Body of pancreas (tissue), 2 donors: Measurements from ENCODE around the gene HOMER1.

GRCh38 chr5:77582051-77582497 is 56.4 kb downstream of the OTP start:
- PRO-cap = no peak
- RAMPAGE, long total RNA, 2 experiments = no peak in any of the 2 experiments

DNA sequence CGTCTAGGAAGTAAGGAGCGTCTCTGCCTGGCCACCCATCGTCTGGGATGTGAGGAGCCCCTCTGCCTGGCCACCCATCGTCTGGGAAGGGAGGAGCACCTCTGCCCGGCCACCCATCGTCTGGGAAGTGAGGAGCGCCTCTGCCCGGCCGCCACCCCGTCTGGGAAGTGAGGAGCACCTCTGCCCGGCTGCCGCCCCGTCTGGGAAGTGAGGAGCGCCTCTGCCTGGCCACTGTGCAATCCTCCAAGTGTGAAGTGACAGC is 15.4 kb downstream of the TBCA start:
- PRO-cap = no peak
- RAMPAGE, long total RNA, 2 experiments = no peak in any of the 2 experiments

DNA sequence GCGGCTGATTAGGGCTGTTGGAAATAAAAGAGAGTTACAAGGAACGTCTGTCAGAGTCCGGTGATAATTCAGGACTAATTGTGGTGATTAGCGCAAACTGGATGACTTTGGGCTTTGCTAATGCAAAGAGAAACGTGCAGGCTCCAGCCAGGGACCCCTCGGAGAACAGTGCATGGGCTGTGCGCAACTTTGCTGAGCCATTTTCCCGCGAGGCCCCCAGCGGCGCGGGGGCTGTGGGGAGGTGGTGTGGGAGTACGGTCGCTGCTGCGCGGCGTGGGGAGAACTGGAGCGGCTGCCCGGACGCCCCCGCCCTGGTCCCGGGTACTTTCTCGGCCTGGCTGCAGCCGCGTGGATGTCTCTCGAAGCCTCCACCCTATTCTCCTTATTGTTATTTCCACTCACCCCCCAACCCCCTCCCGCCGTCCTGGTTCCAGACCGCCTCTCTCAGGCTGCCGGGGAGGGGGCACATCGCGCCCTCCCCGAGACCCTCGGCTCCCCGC is 68.4 kb upstream of the TBCA start:
- PRO-cap = no peak
- RAMPAGE, long total RNA, 2 experiments = no peak in any of the 2 experiments

DNA sequence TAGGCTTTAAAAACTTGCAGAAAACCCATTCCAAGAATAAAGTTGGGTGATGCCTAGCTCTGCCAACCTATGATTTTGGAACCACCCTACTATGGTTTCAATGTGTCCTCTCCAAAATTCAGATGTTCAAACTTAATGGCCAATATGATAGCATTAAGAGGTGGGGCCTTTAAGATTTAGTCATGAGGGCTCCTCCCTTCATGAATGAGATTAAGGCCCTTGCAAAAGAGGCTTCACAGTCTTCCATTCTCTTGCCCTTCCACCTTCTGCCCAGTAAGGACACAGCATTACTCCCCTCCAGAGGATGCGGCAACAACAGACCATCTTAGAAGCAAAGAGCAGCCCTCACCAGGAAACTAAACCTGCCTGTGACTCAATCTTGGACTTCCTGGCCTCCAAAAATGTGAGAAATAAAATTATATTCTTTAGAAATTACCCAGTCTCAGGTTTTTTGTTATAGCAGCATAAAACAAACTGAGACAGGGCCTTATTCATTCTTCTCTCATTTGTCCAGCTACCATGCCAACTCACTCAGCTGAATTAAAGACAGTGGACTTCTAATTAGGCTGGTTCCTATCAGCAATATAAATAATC is 8.2 kb downstream of the AP3B1 start:
- PRO-cap = no peak
- RAMPAGE, long total RNA, 2 experiments = start-site peak on the minus strand in 1 of 2 experiments, centred at position 156 of the sequence, 6 reads per replicate

DNA sequence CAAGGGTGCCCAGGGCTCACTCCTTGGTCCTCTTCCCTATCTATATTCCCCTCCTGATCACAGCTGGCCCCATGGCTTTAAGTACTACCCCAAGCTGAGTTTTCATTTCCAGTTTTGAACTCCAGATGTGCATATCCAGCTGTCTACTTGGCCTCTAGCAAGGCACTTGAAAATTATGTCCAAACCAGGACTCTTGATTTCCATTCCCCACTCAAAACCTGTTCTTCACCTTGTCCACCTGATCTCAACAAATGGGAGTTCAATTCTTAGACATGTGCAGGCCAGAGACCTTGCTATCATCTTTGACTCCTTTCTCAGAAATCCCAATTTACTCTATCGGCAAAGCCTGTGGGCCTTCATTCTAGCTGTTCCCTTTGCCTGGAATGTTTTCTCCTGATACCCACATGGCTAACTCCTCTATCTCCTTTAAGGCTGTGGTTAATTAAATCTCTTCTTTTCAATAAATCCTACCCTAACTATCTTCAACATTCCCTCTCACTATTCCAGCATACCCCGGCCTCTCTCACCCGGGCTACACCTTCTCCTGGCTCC is 136.5 kb downstream of the SCAMP1 start:
- PRO-cap = no peak
- RAMPAGE, long total RNA, 2 experiments = no peak in any of the 2 experiments

DNA sequence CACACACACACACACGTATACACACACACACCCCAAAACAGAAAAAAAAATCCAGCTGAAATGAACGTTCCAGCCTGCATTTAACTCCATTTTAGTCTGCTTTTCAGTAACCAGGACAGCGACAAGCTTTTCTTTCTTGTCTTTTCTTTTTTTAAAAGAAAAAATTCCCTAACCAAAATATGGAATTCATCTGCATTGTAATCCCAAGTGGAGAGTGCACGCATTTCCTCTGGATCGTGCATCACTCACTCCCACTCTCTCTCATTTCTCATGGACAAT is 103.9 kb downstream of the LHFPL2 start:
- PRO-cap = no peak
- RAMPAGE, long total RNA, 2 experiments = no peak in any of the 2 experiments

DNA sequence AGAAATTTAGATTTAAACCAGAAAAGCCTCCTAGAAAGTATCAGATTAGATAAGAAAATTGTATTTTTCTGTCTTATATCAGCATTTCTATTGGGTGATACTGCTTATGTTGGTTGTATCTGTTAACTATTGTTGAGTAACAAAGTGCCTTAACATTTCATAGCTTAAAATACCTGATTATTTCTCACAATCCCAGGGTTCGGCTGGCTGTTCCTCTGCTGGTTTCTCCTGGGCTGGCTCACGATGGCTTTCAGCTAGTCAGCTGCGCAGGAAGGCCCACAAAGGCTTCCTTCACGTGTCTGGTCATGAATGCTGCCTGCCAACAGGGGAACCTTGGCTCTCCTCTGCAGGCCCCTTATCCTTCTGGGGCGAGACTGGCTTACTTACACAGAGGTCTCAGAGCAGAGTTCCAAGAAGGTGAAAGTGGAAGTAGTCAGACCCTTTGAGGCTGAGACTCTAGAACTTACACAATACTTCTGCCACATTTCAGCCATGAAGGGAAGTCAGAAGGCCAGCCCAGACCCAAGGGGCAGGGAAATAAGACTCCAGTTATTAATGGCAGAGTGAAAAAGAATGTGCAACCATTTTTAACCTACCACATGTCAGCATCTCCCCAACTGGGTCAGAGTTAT is 99.6 kb downstream of the LHFPL2 start:
- PRO-cap = no peak
- RAMPAGE, long total RNA, 2 experiments = no peak in any of the 2 experiments

DNA sequence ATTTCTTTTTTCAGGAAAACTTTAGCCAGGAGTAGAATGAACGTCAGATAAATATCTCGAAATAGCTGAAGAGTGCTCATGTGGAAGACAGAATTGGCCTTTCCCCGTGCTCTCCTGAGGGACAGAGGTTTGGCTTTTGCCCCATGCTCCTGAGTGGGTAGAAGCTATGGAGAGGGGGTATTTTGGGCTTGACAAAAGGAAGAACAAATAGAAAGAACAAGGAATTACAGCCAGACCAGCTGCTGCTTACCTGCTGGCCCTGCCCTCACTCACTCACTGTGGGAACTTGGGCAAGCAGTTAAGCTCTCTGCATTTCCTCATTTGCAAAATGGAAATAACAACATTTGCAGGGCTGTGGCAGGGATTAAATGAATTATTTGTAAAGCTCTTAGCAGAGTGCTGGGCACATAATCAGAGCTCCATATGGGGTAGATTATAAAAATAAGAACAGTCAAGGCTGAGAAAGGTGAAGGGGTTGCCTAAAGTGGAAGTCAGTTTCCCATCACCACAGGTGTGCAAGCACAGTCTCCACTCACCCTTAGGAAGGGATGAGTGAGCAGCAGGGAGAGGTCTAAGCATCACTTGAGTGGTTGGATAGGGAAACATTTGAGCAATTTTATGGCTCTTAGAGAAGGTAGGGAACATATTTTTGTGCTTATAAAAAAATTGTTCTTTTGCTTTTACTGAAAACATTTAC is 42.6 kb upstream of the LHFPL2 start:
- PRO-cap = no peak
- RAMPAGE, long total RNA, 2 experiments = no peak in any of the 2 experiments

- PRO-cap = no peak
- RAMPAGE, long total RNA, 2 experiments = no peak in any of the 2 experiments
These were observed 12.2 kb downstream of the ARSB start for GRCh38 chr5:78972963-78973162.

DNA sequence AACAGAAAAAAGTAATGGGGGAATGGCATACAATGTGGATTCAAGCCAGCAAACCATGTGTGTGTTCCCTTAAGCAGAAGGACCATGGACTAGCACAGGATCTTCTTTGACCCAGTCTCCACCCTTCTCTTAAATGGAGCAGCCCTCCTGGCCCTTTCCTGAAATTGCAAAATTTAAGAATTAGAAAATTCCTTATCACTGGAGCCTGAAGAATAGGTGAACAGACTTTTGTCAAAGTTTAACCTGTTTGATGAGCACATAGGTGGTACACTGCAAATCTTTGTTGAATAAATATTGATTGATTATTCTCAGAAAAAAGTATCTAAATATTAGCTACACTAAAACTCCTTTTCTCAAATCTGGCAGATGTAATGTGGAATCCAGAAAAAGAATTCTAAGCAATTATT is 12.6 kb downstream of the DMGDH start:
- PRO-cap = no peak
- RAMPAGE, long total RNA, 2 experiments = no peak in any of the 2 experiments

DNA sequence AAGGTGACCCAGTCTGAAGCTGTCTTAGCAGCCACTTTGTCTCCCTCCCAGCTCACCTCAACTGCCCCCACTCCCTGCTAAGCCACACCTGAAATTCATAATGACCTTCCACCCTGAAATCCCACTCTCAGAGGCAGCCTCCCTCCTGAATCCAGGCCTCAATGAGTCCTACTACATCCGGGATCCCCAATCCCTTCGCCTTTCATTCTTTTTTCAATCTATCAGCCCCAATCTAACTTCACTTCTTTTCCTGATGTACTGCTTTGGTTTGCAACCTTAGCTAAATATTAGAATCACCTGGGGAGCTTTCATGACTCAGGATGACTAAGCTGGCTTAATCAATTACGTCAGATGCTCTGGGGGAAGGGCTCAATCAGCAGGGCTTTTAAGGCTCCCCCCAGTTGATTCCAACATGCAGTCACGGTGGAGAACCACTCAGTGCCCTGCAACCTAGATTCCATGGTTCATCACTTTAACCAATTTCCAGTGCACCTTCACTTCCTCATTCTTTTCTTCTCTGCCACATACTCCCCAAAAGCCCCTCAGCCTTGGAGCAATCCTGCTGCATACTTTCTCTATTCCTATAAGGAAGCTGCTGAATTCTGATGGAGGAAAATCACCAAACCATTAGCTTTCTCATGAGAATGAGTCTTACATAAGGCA is 32.3 kb downstream of the BHMT start:
- PRO-cap = unidirectional peak, plus-strand start at position 413 of the sequence
- RAMPAGE, long total RNA, 2 experiments = no peak in any of the 2 experiments

GRCh38 chr5:79289652-79290035 is 53.7 kb downstream of the JMY start:
- PRO-cap = no peak
- RAMPAGE, long total RNA, 2 experiments = no peak in any of the 2 experiments

DNA sequence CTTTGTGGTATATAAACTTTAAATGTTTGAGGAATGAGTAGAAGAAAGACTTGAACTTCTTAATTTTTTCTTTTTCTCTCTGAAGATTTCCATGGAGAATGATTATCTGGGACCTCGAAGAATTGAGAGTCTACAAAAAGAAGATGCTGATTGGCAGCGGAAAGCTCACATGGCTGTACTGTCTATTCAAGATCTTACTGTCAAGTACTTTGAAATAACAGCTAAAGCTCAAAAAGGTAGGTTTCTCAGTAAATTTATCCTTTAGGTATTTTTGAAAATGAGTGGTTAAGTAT is 54.1 kb downstream of the JMY start:
- PRO-cap = no peak
- RAMPAGE, long total RNA, 2 experiments = no peak in any of the 2 experiments

GRCh38 chr5:79481647-79482107 is 32.3 kb downstream of the HOMER1 start:
- PRO-cap = no peak
- RAMPAGE, long total RNA, 2 experiments = no peak in any of the 2 experiments

GRCh38 chr5:79512638-79512944 is 1.3 kb downstream of the HOMER1 start:
- PRO-cap = no peak
- RAMPAGE, long total RNA, 2 experiments = no peak in any of the 2 experiments

GRCh38 chr5:79513851-79514377 is at the start of gene HOMER1:
Gene HOMER1, minus strand, starts transcription at chr5:79514134.
- PRO-cap = bidirectional peak, plus-strand start at chr5:79513994, minus-strand start at chr5:79513895; bidirectional peak, plus-strand start at chr5:79514201, minus-strand start at chr5:79514112
- RAMPAGE, long total RNA, 2 experiments = no peak in any of the 2 experiments

GRCh38 chr5:79618202-79618668 is 6.0 kb downstream of the TENT2 start:
- PRO-cap = no peak
- RAMPAGE, long total RNA, 2 experiments = no peak in any of the 2 experiments

- PRO-cap = no peak
- RAMPAGE, long total RNA, 2 experiments = start-site peak on the plus strand in 2 of 2 experiments, at chr5:79630806-79631743 at its widest, 14 to 25 reads per replicate
These were observed 19.0 kb downstream of the TENT2 start for GRCh38 chr5:79630841-79631992.

- PRO-cap = no peak
- RAMPAGE, long total RNA, 2 experiments = no peak in any of the 2 experiments
These were observed 38.2 kb downstream of the TENT2 start for GRCh38 chr5:79650201-79651088.

DNA sequence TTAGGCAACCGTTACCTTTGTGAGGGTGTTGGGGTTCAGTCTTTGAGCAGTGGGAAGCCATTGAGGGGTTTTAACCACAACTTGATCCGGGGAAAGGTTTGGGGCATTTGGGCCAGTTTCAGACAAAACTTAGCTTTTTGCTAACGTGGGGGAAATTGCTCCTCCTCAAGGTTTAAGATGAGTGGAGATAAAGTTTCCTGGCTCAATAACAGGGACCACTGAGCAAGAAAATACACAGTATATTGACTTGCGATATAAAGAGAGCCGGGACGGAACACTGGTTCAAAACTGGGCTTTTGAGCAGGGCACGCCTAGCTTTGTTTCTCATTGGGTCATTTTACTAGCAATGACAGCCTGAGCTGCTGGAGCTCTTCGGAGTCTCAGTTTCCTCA is 659 bp upstream of the CMYA5 start:
- PRO-cap = no peak
- RAMPAGE, long total RNA, 2 experiments = no peak in any of the 2 experiments